HTR-8/SVneo (cell line): ENCODE measurements around a stretch of chr20.

DNA sequence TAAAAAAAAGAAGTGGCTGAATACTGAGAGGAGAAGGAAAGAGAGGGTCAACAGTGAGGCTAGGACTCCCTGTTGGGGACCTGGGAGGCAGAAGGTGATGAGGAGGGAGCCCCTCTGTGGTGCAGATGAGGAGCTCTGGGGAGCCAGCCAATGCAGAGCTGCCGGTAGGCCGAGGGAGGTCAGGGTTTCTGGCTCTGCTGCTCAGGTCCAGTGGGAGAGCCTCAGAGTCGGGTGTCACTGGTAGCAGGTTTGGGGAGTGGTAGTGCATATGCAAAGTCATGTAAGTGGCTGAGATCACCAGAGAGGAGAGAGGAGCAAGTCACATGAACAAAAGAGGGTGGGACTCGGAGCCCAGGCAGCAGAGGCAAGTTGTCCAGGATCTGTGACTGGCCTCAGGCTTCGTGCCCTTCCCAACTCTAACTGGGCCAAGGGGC, 6.9 kb downstream of the MMP24OS start:
- RRBS = no CpG with 5 or more reads among the region's 5 CpGs

DNA sequence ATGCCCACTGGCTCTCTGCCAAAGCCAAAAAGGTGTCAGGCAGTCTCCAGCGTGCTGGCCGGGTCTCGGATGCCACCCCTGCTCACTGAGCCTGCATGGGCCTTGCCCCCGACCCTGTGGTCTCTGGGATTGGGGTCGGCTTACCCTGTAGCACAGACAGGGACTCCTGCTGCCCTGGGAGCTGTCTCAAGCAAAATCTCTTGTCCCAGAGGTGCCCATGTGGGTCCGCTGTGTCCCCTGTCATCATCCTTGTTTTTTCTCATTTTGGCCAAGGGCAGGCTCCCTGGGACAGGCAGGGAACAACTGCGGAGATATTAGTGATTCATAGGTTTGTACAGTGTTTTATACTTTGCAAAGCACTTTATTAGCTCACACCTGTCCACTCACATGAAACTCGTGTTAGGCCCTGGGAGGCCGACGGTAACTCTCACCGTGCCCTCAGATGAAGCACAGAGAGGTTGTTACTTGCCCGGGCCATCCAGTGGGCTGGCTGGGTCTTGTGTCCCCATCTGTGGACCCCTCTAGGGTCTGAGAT, 1.8 kb downstream of the MMP24OS start:
- RRBS = no CpG with 5 or more reads among the region's 12 CpGs

DNA sequence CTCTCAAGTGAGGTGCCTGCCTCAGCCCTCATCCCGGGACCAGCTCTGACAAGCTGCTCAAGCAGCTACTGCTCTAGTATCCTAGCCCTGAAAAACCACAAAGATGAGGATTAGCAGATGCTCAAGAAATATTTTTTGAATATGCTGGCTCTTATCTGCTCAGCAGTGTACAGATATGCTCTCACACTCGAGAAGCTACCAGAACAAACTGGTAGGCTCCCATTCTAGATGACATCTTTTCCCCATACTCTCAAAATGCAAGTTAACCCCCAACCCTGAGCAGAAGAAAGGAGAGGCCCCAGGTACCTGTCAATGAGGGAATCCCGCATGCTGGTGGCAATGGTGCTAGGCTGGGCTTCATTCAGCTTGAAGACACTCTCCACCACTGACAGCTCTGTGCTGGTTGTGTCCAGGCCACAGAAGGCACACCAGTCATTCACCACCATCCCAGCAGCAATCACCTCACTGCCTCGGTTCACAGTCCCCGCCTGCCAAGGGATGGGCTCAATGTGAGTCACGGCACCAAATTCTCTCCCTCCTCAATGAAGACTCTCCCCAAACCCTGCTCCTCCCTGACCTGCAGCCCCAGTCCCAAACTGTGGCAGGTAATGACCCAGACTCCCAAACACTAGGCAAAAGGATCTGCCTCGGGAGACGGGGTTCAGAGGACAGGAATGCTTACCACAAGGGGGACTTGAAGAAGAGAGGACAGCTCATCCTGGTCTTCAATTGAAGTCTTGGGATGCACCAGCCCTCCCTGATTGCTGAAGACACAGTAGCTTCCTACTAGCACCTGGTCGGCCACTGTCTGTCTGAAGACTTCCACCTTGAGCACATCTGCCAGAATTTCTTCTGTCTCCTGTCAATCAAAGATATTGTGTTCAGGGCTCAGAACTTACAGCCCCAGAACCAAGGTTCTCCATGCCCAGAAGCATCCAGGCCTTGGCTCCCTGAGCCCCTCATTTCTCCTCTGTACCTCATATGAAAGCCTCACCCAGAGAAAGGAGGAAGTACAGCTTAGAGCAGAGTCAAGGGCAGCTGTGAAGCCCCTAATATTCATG, 1.7 kb upstream of the MMP24OS start:
- RRBS = no CpG with 5 or more reads among the region's 9 CpGs

DNA sequence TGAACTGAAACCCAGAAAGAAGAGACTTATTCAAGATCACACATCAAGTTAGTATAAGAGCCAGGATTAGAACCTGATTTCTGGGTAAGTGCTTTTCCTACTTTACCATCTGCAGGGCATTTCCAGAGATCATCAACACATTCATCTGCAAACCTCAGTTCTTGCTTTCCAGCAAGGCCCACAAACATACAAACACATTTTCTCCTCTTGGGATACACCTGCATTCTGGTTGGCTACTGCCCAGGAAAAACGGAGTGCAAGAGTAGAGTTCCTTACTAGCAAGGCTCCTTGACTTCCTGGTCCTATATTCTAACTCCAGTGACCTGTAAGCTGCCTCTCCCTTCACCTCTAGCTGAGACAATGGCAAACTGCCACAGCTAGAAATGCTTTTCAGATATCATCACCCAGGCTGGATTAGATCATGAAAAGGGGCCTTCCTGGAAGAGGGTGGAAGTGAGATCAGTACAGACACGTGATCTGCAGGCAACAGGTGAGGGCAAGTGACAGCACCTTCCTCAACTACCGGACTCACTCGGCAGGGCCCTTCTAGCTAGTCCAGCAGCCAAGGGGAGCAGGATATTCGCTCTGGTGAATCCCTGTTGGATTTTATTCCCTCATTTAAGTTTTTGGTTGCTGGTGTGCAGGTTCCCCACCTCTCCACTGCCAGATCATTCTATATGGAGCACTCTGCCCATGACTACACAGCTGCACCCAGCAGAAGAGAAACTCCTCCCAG, 26.2 kb upstream of the FAM83C start:
- RRBS = no CpG with 5 or more reads among the region's 5 CpGs

DNA sequence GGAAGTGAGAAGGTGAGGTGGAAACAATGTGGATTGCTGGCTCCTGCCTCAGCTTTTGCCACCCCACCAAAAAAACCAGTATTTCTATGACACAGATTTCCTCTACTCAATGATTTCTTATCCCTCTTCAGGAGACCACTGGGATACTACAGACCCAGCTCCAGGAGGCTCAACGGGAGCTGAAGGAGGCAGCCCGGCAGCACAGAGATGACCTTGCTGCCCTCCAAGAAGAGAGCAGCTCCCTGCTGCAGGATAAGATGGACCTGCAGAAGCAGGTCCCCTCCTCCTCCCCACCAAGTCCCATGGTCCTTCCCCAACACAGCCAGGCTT, 36.2 kb downstream of the C20orf173 start:
- RRBS = no CpG with 5 or more reads among the region's 2 CpGs

DNA sequence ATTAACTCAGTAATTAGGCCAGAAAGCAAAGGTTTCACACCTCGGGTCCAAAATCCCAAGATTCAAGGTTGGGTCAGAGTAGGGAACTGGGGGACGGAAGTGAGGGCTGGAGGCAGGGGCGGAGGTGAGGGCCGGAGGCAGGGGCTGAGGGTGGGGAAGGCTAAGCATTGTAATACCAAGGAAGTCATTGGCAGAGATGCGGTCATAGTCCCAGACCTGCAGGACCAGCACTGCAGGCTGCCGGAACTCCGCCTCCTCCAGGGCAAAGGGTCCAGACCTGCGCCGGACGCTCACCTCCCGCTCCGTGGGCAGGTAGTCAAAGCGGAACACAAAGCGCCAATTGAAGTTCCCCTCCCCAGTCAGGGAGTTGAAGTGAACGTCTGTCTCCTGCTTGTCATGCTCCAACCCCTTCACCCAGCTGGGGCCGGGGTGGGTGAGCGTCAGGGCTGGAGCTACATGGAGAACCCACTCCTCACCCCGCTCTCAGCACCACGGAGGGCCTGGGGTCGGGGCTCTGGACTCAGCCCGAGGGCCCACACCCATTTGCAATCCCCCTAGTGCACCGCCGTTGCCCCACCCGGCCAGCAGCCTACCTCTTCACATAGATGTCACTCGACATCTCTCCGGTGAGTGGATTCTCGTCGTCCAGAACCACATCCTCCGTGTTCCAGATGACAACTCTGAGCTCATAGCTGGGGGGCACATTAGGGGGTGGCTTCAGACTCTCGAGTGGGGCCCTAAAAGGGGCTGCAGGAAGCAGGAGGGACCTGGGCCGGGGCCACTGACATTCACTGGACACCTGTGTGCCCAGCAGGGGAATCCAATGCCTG, 18.3 kb downstream of the ERGIC3 start:
- RRBS = 92% methylated on average over 2 of the region's 31 CpGs

- RRBS = no CpG with 5 or more reads among the region's 27 CpGs
Measured at GRCh38 chr20:35601008-35601362, 14.6 kb upstream of the SPAG4 start.

GRCh38 chr20:35618773-35619843, 3.5 kb downstream of the SPAG4 start:
- RRBS = 7% methylated on average over 21 of the region's 69 CpGs

DNA sequence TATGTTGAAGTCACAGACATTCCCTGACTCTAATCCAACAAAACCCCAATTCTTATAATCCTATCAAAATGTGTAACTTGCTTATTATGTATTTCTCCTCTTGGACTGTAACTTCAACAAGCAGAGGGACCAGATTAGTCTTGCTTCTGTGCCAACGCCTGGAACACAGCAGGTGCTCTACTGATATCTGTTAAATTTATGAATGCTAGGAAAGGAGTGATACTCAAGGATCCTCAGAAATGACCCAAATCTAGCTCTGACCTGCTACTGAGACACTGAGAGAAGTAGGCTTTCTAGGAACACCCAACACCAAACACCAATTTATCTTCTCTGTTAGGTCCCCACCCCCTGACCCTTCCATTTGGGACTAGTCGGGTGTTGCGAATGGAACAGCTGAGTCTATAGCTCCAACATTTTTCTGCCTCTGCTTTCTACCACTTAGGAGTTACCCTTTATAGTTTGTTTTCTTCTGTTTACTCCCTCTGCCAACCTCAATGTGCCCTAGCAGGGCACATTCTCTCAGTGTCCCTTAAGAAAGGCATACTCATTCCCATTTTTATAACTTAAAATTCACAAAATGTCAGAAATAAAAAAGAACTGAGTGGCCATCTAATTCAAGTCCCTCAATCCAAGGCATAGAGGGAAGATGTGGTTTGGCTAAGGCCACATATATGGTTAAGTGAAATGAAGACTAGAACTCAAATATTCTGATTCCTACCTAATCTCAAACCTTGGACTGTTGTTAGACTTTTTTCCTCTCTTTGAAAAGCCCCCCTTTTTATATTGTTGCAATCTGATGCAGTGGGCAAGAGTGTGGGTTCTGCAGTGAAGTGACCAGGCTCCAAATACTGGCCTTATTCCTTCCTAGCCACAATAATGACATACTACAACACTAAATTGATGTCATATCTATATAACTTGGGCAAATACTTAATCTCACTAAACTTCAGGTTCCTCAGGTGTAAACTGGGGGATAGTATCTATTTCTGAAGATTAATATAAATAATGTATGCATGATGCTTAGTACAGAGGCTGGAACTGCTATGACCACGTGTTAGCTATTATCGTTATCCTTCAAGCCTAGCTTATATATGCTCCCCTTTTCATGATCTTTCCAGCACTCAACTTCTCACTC, 23.8 kb downstream of the CPNE1 start:
- RRBS = no CpG with 5 or more reads among the region's 5 CpGs

GRCh38 chr20:35711590-35711904, 12.3 kb downstream of the ROMO1 start:
- RRBS = no CpG with 5 or more reads among the region's 3 CpGs

DNA sequence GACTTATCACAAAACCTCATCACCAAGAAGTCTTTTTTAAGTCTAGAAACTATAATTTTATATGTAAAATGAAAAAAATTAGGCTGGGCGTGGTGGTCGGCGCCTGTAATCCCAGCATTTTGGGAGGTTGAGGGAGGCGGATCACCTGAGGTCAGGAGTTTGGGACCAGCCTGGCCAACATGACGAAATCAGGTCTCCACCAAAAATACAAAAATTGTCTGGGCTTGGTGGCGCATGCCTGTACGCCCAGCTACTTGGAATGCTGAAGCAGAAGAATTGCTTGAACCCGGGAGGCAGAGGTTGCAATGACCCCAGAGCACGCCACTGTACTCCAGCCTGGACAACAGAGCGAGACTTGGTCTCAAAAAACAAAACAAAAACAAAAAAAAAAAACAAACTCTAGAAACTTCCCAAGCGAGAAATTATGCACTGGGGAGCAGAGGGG, 17.7 kb downstream of the ROMO1 start:
- RRBS = no CpG with 5 or more reads among the region's 11 CpGs

DNA sequence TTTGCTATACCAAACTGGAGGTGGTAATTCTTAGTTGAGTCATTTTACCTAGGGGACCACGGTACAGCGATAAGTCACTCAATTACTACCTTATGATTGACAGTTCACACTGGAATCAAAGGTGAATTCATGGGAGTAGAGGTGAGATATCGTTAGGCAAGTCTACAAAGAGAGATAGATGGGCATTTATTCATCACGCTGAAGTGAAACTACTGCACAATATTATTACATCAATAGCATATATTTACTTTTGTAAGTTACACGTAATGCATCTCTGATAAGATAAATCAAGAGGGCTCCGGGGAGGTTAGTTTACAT, 1.7 kb downstream of the RBM39 start:
- RRBS = no CpG with 5 or more reads among the region's 6 CpGs

DNA sequence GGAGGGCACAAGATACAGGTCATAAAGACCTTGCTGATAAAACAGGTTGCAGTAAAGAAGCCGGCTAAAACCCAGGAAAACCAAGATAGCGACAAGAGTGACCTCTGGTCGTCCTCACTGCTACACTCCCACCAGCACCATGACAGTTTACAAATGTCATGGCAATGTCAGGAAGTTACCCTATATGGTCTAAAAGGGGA, 71.3 kb upstream of the EPB41L1 start:
- RRBS = no CpG with 5 or more reads among the region's 3 CpGs

- RRBS = no CpG with 5 or more reads among the region's 3 CpGs
Measured at GRCh38 chr20:36334015-36334285, 27.8 kb downstream of the DLGAP4 start.

GRCh38 chr20:36484236-36485077, 56.9 kb upstream of the MYL9 start:
- RRBS = no CpG with 5 or more reads among the region's 9 CpGs

DNA sequence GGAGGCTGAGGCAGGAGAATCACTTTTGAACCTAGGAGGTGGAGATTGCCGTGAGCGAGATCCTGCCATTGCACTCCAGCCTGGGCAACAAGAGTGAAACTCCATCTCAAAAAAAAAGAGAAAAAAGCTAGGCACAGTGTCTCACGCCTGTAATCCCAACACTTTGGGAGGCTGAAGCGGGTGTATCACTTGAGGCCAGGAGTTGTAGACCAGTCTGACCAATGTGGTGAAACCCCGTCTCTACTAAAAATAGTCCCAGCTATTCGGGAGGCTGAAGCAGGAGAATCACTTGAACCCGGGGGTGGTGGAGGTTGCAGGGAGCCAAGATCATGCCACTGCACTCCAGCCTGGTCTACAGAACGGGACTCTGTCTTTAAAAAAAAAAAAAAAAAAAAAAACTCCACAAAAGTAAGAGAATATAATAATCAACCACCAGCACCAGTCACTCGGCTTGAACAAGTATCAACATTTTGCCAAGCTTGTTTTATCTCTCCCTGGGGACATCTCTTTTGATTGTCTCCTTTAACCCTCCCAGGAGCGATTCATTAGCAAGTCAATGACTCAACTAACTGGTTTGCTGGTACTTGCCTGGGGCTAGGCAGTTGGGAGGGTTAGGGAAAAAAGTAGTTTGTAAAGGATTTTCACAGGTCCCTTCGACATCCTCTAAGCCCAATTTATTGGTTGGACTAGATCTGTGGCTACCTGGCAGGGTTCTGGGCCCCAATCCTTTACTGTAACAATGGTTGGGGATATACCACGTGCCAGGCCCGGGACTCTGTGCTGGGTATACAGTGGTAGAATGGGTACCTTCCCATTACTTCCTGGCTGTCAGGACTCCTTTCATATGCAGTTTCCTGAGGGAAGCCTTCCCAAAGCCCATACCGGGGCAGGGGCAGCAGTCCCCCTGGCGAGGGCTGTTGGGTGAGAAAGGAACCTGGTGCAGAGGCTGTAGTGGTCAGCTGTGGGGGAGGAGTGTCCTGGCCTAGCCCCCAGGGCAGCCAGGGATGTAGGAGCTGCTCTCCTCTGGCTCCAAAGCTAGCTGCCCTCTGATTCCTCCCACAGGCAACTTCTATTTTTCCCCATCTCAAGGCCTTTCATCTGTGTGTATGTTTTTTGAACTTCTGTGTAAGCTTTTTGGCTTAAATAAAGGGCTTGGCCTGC, 12.1 kb downstream of the TGIF2 start:
- RRBS = 75% methylated on average over 2 of the region's 15 CpGs

- RRBS = no CpG with 5 or more reads among the region's 18 CpGs
Measured at GRCh38 chr20:36606448-36607272, 1.1 kb downstream of the RAB5IF start.

DNA sequence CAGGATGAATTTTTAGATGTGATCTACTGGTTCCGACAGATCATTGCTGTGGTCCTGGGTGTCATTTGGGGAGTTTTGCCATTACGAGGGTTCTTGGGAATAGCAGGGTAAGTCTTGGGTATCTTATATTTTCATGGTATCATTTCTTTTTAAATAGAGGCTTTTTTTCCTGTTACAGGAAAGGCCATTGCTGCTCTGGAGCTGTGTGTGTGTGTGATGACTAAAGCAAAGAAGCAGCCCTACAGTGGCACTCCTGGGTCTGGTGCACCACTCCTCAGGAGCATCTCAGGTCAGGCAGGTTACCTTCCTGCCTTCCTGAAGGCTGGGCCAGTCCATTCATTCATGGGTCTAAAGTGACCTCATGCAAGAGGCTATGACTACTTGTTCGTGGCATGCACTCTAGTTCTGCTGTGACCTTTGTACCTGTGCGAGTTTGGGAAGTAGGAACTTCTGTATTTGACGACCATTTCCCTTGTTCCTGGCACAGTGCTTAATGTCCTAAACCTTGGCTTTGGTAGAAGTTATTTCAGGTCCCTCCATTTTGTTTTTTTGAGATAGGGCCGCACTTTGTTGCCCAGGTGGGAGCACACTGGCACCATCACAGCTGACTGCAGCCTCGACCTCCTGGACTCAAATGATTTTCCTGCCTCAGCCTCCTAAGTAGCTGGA, 2.3 kb downstream of the RAB5IF start:
- RRBS = no CpG with 5 or more reads among the region's 7 CpGs

GRCh38 chr20:36744718-36745298, 1.1 kb downstream of the NDRG3 start:
- RRBS = no CpG with 5 or more reads among the region's 11 CpGs

DNA sequence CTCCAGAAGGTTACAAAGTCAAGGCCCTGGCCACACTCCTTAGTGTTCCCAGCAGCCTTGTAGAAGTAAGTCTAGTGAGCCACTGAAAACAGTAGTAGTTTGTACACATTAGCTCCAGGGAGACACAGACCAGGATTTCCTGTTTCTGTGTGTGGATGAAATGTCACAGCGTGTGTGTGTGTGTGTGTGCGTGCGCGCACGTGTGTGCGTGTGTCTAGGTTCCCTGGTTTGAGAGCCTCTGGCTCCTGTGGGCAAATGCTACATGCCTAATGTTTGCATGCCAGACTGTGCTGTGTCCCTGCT, 6.7 kb downstream of the SOGA1 start:
- RRBS = no CpG with 5 or more reads among the region's 6 CpGs